ENCODE measurements around the gene TMOD1.

GRCh38 chr9:96048975-96049819 is 173.7 kb downstream of the ERCC6L2 start:
- RRBS = 18% methylated on average over 11 of the region's 39 CpGs

DNA sequence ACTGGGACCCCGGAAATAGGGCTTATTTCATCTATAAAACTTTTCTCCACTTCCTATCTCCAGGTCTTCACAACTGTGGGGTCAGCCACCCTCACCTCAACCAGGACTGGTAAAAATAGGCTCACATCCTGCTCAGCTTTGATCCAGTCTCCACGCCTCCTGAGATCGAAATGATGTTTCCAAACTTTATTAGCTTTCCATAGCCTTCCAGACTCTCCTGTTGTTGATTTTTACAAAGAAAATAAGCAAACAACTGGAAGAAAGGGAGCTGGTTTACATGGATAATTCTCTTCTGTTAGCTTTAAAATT is 172.8 kb downstream of the HSD17B3 start:
- RRBS = no CpG with 5 or more reads among the region's 3 CpGs

- RRBS = no CpG with 5 or more reads among the region's 2 CpGs
These were observed 6.2 kb downstream of the SLC35D2 start for GRCh38 chr9:96377251-96377710.

DNA sequence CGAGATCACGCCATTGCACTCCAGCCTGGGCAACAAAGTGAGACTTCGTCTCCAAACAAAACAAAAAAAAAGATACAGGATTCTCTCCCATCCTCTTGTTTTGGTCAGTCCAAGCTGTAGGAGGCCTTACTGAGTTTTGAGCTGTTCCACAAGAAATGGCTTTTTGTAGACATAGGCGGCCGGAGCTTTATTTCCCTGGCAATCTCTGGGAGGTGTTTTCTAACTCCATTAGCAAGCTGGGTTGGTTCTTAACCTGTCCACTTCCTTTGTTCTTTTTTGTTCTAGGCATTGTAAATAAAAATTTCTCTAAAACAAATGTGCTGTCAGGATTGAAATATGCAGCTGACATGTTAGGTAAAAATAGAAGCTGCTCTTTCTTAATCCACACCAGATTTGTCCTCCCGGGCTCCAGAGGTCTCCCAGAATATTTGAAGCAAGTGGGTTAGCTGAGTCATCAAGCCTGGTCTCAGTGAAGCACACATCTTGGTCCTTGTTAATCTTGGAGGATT is 36.2 kb downstream of the HABP4 start:
- RRBS = no CpG with 5 or more reads among the region's 6 CpGs

DNA sequence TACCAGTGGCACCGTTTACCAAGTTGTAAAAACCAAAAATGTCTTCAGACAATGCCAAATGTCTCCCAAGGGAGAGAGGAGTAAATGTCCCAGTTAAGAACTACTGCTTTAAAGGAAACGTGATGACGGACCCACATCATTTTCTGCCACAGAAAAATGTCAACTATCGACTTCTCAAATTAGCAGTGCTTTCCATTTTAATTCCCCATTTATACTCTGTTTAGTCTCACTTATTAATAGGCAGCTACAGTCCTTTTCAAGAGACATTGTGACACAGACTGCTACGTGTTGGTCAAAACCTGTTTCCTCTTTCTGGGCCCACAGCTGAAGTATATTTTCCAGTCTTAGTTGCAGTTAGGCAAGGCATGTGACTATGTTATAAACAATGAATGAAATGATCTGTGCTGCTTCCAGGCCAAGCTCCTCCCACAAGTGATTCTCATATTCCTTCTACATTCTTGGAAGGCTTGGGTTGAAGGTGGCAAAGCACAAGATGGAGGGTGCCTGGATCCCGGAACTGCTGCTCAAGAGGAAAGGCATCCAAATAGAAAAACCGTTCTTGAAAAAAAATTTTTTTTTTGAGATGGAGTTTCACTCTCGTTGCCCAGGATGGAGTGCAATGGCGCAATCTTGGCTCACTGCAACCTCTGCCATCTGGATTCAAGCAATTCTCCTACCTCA is 8.7 kb downstream of the PRXL2C start:
- RRBS = no CpG with 5 or more reads among the region's 9 CpGs

GRCh38 chr9:96811685-96812553 is 34.0 kb upstream of the ZNF510 start:
- RRBS = no CpG with 5 or more reads among the region's 6 CpGs

DNA sequence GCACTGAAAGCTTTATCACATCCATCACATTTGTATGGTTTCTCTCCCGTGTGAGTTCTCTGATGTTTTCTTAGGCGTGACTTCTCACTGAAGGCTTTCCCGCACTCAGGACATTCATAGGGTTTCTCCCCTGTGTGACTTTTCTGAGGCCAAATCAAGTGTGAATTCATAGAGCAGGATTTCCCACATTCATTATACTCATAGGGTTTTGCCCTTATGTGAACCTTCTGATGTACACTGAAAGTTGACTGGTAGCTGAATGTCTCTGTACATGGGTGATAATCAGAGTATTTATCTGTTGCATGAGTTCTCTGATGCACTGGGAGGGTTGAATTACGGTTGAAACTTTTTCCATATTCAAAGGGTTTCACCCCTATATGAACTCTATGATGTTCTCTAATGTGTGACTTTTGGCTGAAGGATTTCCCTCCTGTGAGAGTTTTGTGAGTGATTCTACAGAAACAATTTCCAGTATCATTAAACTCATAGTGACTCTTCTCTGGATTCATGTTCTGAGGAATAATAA is 35.5 kb downstream of the ZNF782 start:
- RRBS = no CpG with 5 or more reads among the region's 4 CpGs

- RRBS = no CpG with 5 or more reads among the region's 12 CpGs
These were observed 808 bp downstream of the ZNF782 start for GRCh38 chr9:96853326-96854086.

DNA sequence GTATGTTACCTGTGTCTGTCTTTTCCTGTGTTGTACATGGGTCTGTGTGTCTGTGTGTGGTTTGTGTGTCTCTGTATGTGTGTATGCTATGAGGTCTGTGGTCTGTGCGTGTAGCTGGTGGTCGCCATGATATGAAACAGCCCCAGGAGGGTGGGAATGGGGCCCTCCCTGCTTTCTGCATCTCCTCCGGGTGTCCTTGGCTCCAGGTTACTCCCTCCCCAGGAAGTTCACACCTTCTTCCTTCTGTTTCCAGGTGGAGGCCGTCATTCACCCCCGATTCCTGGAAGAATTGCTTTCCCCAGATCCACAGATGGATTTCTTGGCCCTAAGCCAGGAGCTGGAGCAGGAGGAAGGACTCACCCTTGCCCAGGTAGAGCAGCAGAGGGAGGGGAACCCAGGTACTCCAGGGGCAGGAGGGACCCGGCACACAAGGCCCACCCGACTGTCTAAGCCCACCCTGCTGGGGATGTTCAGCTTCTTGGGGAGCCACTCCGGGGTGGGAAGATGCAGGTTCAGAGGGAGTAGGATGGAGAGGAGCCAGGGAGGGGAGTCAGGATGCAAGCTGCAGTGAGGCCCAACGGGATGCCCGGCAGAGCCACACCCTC is 9.1 kb downstream of the NUTM2G start:
- RRBS = no CpG with 5 or more reads among the region's 10 CpGs

- RRBS = no CpG with 5 or more reads among the region's 19 CpGs
These were observed 26.4 kb downstream of the CTSV start for GRCh38 chr9:97012482-97013003.

GRCh38 chr9:97232310-97232930 is 75.0 kb upstream of the CCDC180 start:
- RRBS = 3% methylated on average over 1 of the region's 8 CpGs

GRCh38 chr9:97374059-97374644 is 37.7 kb upstream of the TDRD7 start:
- RRBS = no CpG with 5 or more reads among the region's 12 CpGs

- RRBS = no CpG with 5 or more reads among the region's 1 CpG
These were observed 29.5 kb upstream of the TDRD7 start for GRCh38 chr9:97382332-97382911.

DNA sequence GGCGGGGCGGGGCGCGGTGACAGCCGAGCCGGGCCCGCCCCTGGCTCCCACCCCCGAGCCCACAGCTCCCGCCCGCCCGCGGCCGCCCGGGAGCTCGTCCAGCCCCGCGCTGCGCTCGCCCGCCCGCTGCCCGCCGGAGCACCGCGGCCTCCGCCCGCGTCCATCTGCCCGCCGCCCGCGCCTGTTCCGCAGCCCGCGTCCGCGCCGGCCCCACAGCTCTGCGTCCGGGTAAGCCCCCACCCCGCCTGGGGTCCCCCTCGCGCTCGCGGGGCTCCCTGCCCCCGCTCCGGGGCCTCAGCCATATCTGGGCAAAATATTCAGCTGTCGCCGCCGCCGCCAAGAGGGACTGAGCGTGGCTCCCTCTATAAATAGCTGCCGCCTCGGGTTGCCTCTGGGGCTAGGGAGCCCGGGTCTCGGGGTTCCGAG is at the start of gene TMOD1:
Gene TMOD1, plus strand, starts transcription at position 91 of the 426 bp plus-strand sequence.
- RRBS = 2% methylated on average over 50 of the region's 57 CpGs

DNA sequence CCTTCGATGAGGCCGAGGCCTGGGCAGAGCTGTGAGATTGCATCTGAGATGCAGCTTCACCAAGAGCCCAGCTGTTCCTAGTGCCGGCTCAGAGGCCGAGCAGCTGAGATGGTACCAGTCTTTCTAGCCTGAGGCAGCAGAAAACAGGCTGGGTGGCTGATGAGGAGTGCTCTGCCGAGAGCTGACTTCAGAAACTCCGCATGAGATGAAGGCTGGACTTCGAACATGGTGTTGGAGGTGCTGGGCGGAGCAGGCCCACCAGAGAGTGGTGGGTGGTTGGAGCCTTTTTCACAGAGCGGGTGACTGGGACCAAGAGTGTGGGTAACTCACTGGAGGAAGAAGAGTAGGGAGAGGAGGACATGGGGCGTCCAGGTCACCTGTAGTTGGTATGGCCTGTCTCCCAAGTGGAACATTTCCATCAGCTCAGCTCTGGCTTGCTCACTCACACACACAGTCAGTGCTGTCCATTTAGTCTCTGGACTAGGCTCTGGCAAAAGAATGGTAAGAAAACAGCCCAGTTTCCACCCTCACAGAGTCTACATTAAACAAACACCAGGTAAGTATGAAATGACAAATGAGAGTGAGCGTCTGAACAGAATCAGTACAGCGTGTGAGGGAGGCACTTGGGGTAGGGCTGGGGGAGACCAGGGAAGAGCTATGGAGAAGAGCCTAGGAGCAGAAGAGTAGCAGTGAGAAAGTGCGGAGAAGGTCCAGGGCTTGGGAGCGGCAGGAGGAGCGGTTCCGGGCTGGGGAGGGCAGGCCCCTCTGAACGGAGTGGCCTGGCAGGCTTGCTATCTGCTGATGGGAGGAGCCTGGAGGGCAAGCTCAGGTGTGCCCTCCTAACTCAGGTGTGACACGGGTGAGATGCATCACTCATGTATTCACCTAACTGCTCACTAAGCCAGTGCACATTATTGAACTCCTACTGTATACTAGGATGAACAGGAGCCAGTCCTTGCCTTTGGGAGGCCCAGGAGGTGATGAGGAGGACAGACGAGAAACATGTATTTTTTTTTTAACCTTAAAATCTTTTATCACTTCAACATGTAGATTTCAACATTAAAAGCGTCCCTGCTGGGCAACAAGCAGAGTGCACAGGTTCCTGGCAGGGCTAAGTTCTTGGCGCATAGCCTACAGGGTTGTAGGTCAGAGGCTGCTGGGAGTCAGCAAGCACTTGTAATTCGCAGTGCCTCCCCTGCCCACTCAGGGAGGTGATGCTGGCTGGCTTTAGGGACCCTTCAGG is 55.1 kb downstream of the TMOD1 start:
- RRBS = no CpG with 5 or more reads among the region's 22 CpGs

DNA sequence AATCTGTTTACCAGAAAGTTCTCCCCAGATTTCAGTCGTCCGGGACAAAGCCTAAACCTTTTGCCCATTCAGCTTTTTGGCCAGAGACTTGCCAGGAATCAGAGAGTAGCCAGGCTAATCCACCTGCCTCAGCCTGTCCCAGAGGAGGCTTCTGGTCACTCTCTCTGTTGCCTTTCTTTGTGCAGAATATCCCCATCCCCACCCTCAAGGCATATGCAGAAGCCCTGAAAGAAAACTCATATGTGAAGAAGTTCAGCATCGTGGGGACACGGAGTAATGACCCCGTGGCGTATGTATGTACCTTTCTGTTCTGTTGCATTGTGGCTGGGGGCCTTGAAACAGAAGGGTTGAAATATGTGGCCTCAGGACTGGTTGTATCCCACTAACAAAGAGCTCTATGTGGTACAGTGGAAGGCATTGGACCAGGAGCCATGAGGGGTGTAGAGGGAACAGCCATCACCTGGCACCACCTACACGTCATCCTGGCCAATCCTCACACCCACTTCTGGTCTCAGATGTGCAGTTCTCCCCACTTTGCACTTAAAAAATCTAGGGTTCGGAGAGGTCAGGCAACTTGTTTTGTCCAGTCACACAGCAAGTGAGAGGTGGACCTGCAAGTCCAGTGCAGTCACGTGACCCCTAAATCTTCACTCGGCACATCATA is 64.3 kb downstream of the TMOD1 start:
- RRBS = no CpG with 5 or more reads among the region's 10 CpGs

DNA sequence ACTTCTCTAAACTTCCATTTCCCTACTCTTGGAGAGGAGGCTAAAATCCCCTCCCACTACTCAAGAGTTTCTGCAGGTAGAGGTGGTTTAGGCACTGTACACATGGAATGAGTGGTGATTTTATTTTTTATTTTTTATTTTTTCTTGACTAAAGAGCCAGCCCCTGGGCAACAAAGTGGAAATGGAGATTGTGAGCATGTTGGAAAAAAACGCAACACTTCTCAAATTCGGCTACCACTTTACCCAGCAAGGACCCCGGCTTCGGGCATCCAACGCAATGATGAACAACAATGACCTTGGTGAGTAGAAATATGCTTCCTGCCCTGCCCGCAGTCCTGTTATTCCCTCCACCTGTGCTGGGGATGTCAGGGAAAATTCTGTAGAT is 42.0 kb downstream of the TSTD2 start:
- RRBS = no CpG with 5 or more reads among the region's 6 CpGs

DNA sequence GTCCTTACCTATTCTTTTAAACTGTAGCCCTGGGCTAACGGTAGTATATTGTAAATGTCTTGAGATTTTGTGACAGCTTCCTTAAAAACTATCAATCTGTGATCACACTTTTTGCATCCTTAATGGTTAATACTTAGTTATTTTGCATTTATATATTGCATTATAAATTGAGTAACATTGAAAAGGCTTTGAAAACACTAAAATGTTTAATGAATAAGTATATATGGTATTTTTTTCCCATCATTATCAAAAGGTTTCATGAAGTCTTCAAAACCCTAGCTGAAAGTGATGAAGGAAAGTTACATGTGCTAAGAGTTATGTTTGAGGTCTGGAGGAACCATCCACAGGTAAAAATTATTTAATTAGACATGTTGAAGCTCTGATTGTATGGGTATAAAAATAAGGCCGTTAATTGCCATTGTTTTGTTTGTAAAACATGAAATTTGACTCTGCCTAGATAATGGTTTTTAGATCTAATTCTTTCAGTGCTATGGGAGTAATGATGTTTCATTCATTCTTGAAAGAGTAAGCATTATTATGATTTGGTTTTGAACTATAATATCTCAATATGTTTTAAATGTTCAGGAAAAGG is 29.2 kb downstream of the NCBP1 start:
- RRBS = no CpG with 5 or more reads among the region's 2 CpGs

- RRBS = no CpG with 5 or more reads among the region's 4 CpGs
These were observed 26.5 kb downstream of the XPA start for GRCh38 chr9:97670489-97671255.

DNA sequence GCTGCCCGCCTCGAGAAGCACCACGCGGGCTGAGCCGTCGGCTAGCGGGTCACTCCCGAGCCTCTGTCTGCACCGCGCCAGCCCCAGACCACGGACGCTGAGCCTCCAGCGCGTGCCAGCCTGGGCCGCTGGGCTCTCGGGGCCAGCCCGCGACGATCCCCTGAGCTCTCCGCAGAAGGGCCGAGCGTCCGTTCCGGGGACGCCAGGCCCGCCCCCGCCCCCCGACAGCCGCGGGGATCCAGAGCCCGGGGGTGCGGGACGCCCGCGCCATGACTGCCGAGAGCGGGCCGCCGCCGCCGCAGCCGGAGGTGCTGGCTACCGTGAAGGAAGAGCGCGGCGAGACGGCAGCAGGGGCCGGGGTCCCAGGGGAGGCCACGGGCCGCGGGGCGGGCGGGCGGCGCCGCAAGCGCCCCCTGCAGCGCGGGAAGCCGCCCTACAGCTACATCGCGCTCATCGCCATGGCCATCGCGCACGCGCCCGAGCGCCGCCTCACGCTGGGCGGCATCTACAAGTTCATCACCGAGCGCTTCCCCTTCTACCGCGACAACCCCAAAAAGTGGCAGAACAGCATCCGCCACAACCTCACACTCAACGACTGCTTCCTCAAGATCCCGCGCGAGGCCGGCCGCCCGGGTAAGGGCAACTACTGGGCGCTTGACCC is 750 bp downstream of the FOXE1 start:
- RRBS = 6% methylated on average over 31 of the region's 85 CpGs

Measured in hTERT-HM (cell line).